Prostate gland (tissue), 2 donors: ENCODE results near the genes SLC22A7 and MRPS18A.

GRCh38 chr6:43178936-43179503 lies 3.0 kb upstream of the CUL9 start:
- PRO-cap: no peak
- RAMPAGE, long total RNA, 2 experiments: no peak in any of the 2 experiments

GRCh38 chr6:43275004-43276053 lies 22.7 kb upstream of the SLC22A7 start:
- PRO-cap: unidirectional peak, minus-strand start at chr6:43275277
- RAMPAGE, long total RNA, 2 experiments: no peak in any of the 2 experiments

- PRO-cap: no peak
- RAMPAGE, long total RNA, 2 experiments: no peak in any of the 2 experiments
Observed at GRCh38 chr6:43278498-43278998, 19.5 kb upstream of the SLC22A7 start.

GRCh38 chr6:43297550-43298942 lies at the start of gene SLC22A7:
Gene SLC22A7 (plus strand): TSS chr6:43298260.
- PRO-cap: no peak
- RAMPAGE, long total RNA, 2 experiments: no peak in any of the 2 experiments

DNA sequence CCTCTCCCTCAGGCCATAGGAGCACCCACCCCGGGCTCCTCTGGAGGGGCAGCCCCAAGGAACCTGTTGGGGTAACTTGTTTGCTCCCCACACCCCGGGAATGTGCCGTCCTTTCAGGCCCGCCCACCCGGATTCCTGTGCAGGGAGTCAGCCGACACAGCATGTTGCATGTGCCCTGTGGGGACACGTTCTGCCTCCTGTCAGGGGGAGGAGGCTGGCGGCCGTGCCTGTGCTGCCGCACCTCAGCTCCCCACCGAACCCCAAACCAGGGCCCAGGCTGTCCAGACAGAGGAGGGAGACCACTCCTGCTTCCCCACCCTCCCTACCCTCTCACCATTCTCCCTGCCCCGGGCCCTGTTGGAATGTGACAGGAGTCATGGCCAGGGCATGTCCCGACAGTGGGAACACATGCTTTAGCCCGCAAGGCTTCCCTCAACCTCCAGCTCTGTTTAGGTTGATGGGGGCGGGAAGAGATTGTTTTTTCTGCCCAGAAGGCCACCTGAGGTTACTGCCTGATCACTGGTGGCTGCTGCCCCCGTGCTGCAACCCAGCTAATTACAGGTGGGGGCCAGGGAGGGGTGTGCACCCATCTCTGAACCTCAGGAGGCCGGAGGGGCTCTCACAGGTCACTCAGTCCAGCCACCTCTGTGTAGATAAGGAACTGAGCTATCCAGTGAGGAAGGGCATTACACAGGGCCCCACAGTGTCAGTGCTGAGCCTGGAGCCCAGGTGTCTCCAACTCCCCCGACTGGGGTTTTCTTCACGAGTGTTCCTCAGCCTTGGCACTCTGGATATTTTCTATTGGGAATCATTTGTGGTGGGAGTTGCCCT lies 13.6 kb downstream of the LRRC73 start:
- PRO-cap: unidirectional peak, minus-strand start at position 259 of the sequence; unidirectional peak, minus-strand start at position 447 of the sequence
- RAMPAGE, long total RNA, 2 experiments: no peak in any of the 2 experiments

- PRO-cap: no peak
- RAMPAGE, long total RNA, 2 experiments: no peak in any of the 2 experiments
Observed at GRCh38 chr6:43504514-43505636, 5.3 kb downstream of the LRRC73 start.

DNA sequence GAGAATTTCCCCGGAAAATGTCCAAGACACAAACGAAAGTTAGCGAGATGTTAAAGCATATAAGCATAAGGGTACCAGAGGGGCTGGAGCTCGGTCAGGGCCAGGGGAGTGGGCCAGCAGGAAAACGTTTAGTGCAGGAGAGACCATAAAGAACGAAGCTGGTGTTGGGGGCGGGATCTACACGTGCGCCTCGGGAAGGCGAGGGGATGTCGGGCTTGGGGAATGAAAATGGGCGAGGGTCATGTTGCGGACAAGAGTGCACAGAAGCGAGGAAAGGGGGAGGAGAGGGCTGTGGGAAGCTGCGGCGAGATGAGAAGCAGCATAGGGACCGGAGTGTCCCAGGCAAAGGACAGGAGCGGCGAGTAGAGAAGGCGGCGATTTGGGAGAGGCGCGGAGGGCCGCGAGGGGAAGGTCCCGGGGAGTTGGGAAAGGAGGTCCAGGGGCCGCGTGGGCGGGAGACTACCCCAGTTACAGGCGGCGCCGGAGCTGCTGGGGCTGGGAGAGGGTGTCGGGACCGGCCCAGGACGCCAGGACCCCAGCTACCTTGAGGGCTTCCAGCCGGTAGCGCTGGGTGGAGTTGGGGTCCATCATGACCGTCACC lies 521 bp downstream of the XPO5 start:
- PRO-cap: no peak
- RAMPAGE, long total RNA, 2 experiments: no peak in any of the 2 experiments

- PRO-cap: no peak
- RAMPAGE, long total RNA, 2 experiments: no peak in any of the 2 experiments
Observed at GRCh38 chr6:43613273-43614269, 15.5 kb downstream of the GTPBP2 start.

DNA sequence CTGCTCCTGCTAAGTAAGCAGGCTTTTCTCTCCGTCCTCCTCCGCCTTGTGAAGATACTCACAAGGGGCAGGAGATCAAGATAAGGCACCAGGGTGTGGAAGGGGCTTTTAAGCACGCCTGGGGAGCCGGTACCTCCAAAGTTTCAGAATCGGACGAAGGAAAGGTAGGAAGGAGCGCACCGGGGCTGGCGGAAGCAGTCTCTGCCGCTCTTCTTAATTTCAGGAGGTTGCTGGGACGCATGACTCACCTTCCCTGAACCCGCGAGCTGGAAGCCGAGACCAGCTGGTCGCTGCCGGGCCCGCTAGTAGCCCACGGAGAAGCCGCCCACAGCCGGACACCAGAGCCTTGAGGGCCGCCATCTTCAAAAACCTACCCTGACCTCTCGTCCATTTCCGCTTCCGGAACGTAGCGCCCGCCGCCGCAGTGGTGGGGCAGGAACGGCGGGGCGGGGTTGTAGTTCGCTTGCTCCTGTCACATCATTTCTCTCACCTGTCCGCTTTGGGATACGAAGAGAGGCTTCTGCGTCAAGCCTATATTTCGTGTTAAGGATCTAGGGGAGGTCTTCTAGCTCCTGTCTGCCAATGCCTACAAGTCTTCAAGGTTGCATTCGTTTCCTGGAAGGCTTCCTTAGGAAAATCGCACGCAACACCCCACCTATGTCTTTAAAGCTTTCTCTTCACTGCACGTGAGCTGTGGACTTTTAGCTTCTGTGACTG lies at the start of gene MRPS18A:
Gene MRPS18A (minus strand): TSS at position 372 of the 717 bp plus-strand sequence.
- PRO-cap: bidirectional peak, plus-strand start at position 424 of the sequence, minus-strand start at position 382 of the sequence
- RAMPAGE, long total RNA, 2 experiments: start-site peak on the minus strand in 1 of 2 experiments, centred at position 371 of the sequence, 302 reads per replicate

DNA sequence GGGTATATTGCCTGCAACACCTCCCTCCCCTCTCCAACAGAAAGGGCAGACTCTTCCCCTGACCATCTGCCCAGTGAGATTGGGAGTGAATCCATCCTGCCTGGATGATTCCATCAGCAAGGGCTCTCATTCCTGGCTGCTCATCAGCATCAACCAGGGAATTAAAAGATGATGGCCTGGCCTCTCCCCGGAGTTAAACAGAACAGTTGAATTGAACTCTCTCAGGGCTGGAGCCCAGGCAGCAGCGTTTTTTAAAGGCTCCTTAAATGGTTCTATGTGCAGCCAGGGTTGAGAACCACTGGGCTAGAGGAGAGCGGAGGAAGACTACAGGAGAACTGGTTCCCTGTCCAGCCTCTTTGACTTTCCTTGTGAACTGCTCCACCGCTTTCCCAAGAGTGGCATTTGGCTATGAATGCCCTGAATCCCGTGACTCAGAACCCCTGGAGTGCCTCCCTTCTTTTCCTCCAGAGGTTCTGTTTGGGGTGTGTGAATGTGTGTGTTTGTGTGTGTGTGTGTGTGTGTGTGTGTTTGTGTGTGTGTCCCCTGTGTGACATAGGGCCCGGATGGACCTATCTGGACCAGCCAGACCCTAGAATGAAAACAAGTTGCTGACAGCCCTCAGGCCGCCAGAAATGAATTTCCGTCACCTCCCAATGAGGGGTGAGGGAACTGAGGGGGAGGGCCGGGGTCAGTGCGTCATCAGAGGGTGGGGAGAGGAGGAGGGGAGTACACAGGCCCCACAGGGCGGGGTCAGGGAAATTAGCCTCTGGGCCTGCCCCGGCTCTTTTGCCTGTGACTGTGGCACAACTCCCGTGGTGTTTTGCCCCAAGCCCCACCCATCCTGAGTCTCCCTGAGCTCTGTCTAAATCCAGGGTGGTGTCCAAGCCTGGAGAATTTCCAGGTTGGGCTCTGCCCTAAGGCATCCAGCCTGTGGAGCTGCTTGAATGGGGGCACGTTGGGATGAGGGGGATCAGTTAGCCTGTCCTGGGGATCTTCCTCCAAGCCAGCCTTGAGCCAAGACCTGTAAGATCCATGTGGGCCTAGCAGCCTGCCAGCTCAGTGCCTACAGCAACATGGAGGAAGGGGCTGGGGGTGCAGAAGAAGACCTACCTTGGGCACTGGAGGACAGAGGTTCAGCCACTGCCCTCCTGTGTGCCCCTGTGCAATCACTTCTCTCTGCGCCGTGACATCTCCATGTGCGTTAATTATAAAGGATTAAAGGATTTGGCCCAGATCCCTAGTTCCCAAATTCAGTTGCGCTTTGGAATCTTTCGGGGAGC lies 15.1 kb upstream of the MRPS18A start:
- PRO-cap: bidirectional peak, plus-strand start at position 753 of the sequence, minus-strand start at position 633 of the sequence
- RAMPAGE, long total RNA, 2 experiments: no peak in any of the 2 experiments

- PRO-cap: no peak
- RAMPAGE, long total RNA, 2 experiments: no peak in any of the 2 experiments
Observed at GRCh38 chr6:43768104-43768545, 1.9 kb upstream of the VEGFA start.

DNA sequence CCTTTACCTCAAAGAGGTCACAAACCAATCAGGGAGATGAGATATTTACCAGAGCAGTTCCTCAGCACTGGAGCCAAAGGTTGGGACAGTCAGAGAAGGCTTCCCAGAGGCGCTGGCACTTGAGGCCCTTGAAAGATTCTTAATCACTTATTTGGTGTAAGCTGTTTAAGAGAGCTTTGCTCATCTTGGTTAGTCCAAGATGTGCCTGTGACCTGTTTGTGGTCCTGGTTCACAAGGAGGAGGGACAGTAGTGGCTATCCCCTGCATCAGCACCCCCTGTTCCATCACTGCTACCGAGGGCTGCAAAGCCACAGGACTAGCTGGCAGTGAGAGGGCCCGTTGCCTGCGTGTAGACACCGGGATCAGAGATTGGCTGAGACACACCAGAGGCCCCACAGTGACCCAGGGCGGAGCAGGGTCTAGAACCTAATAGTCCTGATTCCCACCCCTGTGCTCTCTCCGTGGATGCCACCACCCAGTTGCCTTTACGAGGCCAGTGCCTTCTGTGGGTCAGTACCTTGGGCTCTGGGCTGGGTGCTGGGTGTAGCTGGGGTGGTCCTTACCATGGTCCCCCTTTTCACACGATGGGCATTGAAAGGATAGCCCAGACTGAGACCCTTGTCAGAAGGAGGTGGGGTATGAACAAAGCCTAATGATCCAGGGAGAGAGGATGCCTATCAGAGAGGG lies 35.8 kb downstream of the VEGFA start:
- PRO-cap: no peak
- RAMPAGE, long total RNA, 2 experiments: no peak in any of the 2 experiments

DNA sequence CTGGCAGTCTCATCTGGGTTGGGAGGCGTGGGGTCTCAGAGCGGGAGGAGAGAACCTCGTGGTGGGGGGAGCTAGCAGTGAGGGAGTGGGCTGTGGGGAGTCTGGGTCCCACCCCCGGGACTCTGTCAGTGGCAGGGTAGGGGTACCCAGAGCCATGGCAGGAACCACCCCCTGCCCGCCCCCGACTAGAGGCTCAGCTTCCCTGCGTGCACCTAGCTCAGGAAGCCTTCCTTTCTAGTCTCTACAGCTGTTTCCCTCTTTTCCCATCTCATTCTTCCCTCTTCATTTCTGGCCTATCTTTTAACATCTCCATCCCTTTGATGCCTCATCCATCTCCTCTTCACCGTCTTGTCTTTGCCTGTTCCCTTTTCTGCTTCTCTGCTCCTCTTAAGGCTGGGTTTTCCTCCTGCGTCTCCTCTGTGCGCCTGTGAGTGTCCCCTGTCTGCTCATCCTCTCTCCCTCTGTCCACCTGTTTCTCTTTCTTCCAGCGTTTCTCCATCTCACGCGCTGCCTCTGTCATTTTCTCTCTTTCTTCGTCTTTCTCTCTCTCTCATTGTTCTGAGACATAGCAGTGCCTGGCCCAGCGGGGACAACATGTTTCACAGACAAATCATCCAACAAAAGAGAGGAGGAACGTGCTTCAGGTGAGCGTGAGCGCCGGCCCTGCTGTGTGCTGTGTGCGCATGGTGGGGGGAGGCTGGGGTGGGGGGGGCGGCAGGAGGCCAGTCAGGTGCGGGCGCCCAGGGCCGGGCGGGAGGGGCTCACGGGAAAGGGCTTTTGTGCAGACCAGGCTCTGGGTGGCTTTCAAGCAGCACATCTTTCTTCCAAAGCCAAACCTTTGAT lies 121.0 kb downstream of the VEGFA start:
- PRO-cap: no peak
- RAMPAGE, long total RNA, 2 experiments: no peak in any of the 2 experiments

GRCh38 chr6:43977302-43978023 lies 149.8 kb downstream of the MRPL14 start:
- PRO-cap: no peak
- RAMPAGE, long total RNA, 2 experiments: no peak in any of the 2 experiments

- PRO-cap: no peak
- RAMPAGE, long total RNA, 2 experiments: no peak in any of the 2 experiments
Observed at GRCh38 chr6:44001084-44001666, 126.1 kb downstream of the MRPL14 start.

DNA sequence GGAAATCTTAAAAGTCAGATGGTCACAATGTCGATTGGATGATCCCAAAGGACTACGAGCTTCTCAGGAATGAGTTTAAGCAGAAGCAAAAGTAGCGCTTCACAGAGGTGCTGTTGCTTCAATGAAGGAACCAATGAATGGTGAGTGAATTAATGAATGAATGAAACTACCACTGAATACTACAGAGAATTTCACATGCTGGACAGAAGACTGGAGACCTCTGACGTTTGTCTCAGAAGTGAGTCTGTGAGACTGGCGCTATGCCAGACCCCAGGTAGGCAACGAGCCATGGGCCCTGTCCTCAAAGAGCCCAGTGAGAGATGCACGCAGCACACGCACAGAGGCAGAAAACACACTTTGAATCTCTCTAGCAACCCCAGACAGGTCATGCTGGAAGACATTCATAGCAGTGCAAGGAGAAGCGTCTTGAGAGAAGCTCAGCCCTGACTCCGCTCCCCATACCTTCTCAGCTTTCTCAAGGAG lies 117.3 kb downstream of the MRPL14 start:
- PRO-cap: no peak
- RAMPAGE, long total RNA, 2 experiments: no peak in any of the 2 experiments

GRCh38 chr6:44035162-44035425 lies 92.2 kb downstream of the MRPL14 start:
- PRO-cap: no peak
- RAMPAGE, long total RNA, 2 experiments: no peak in any of the 2 experiments

DNA sequence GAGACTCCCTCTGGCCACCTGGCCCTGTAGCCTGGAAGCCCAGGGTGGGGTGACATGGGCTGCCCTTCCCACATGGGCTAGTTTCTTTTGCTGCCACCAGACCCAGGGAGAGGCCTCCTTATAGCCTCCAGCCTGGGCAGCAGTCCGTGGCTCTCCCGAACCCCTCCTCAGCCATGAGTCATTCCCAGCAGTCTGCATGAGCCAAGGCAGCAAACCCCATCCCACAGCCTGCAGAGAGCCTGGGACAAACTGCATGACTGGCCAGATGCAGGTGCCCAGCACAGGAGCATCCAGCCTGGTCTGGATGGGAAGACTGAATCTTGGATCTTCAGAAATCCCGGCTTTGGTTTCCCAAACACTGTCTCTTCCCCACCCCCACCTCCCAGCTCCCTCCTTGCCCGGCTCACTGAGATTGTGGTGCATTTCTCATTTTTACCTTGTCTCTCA lies 75.7 kb downstream of the MRPL14 start:
- PRO-cap: no peak
- RAMPAGE, long total RNA, 2 experiments: no peak in any of the 2 experiments

DNA sequence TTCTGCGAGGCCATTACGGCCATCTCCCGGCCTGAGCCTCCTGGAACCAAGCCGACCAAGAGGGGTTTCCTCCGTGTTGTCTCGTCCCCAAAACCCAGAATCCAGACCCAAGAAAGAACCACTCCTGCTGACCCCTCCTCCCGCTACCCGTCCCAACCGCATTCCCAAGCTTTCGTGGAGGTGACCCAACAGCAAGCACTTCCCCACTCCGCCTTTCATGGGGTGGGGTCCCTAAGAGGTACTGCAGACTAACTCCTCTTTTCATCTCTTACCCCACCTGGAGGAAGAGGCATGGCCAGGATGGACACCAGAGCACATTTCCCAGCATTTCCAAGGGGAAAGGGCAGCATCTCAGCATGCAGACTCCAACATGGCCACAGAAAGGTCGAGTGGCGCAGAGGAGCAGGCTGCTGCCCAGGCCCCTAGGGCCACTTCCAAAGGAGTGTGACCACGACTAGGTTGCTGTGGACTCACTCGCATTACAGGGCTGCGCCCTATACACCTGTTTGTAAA lies 53.5 kb downstream of the MRPL14 start:
- PRO-cap: no peak
- RAMPAGE, long total RNA, 2 experiments: no peak in any of the 2 experiments

DNA sequence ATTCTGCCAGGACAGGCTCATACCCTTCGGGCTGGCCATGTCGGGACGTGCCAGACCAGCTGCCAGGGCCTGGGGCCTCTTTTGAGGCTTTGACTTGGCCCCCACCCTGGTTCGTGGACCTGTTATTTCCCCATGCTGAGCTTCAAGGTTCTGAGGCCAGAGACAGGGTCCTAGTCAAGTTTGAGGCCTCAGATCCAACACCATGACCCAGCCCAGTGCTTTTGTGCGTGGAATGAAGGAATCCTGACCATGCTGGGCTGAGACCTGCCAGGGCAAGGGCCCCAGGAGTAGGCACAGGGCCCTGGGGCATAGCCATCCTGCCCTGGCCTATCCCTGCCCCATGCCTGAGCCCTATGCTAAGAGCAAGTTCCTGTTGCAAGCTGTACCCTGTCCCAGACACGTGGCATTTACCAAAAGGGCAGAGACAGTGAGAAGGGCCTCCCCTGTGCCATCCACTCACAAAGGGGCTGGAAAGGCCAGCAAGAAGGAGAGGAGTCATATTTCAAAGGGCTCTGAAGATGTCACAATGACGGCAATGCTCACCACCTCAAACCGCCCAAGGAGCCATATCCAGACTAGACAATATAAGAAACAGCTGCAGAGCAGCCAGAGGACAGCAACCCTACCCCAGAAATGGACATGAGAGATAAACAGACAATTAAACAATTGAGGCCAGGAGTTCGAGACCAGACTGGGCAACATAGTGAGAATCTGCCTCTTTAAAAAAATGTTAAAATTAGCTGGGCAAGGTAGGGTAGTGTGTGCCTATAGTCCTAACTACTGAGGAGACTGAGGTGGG lies 42.7 kb downstream of the MRPL14 start:
- PRO-cap: bidirectional peak, plus-strand start at position 567 of the sequence, minus-strand start at position 355 of the sequence
- RAMPAGE, long total RNA, 2 experiments: no peak in any of the 2 experiments